HCT116 (cell line): ENCODE measurements around the gene FHDC1.

DNA sequence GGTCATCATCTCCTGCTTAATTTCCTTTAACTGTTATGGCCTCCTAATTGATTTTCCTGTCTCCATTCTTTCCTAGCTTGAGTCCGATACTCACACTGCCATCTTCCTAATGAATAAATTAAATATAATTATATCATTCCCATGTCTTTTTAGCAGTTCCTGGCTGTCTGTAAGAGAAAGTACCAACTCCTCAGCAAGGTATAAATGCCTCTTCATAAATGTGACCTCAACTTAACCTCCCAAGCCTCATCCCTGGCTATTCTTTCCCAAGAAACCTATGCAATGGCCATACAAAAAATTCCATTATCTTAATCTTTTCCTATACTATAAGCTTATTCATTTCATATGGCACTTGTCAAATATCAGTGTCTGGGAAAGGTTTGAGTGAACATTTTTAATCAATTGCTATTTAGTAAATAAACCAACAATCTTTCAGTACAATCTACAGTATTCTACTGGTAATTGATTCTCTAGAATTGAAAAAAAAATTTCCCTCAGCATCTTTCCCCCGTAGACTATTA lies 186.4 kb upstream of the MAB21L2 start:
- RRBS, result no CpG with 5 or more reads among the region's 2 CpGs

GRCh38 chr4:150572508-150573446 lies 9.2 kb upstream of the MAB21L2 start:
- RRBS, result no CpG with 5 or more reads among the region's 5 CpGs

DNA sequence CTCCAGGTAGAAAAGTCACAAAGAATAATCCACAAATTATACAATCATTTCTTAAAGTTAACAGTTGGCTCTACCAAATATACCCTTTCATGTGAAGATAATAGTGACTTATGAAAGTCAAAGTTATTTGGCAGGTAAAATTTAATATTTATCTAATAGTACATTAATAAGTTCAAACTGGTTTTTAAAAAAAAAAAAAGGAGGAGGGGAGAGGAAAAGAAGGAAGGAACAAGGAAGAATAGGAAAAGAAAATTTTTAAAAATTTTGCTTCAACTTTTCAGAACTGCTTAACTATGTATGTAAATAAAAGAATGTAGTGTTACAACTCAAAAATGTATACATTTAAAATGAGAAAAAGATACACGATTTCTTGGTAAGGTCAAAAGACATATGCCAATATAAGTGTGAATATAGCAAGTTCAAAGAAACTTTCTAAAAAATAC lies 6.0 kb upstream of the MAB21L2 start:
- RRBS, result no CpG with 5 or more reads among the region's 1 CpG

DNA sequence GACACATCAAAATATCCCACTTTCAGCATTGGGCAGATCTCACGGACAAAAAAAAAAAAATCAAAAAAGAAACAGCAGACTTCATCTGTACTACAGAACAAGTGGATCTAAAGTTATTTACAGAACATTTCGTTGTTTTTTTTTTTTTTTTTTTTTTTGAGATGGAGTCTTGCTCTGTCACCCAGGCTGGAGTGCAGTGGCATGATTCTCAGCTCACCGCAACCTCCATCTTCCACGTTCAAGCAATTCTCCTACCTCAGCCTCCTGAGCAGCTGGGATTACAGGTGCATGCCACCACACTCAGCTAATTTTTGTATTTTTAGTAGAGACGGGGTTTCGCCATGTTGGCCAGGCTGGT lies 145.0 kb downstream of the MAB21L2 start:
- RRBS, result no CpG with 5 or more reads among the region's 6 CpGs

DNA sequence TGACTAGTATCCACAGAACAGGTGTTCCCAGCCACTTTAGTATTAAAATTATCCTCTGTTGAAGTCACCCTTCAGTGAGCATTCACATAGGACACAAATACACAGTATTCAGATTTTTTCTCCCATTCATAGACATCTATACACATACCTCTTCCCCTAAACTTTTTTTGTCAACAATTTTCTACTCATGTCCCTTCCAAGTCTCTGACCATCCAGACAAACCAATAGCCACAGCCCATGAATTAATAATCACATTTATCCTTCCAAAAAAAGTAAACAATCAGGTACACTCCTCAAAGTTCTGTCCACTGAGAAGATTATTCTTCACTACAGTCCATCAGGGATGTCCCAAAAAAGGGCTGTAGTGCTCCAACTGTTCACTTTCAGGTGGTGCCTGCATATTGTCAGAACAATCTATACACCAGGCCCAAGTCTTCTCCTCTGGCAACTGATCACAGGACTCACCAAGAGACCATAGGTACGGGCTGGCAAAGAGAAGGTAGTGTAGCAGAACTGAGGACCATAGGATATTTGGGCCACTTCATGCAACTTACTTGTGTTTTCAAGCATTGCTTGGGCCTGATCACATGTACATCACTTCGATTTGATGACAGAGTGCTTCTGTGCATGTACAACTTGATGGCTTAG lies 190.0 kb downstream of the MAB21L2 start:
- RRBS, result no CpG with 5 or more reads among the region's 2 CpGs

- RRBS, result no CpG with 5 or more reads among the region's 35 CpGs
Observed at GRCh38 chr4:151015971-151016698, 1.1 kb upstream of the LRBA start.

DNA sequence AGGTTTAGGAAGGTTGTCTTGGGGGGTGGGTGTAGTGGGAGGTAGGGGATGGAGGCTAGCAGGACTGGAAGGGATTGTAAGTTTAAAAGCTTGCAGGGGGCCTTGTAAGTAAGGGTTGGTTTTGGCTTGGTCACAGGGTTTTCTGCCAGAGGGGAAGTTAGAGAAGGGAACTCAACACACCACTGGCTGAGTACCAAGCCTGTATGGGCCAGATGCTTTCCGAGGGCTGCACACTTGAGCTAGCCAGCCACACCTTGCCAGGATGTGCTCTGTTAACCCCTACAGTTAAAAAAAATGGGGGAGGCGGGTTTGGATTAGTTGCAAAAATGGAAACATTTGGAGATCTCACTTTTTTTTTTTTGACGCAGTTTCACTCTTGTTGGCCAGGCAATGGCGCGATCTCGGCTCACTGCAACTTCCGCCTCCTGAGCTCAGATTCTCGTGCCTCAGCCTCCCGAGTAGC lies 1.2 kb upstream of the RPS3A start:
- RRBS, result no CpG with 5 or more reads among the region's 9 CpGs

- RRBS, result no CpG with 5 or more reads among the region's 4 CpGs
Observed at GRCh38 chr4:151184462-151185046, 85.1 kb downstream of the RPS3A start.

DNA sequence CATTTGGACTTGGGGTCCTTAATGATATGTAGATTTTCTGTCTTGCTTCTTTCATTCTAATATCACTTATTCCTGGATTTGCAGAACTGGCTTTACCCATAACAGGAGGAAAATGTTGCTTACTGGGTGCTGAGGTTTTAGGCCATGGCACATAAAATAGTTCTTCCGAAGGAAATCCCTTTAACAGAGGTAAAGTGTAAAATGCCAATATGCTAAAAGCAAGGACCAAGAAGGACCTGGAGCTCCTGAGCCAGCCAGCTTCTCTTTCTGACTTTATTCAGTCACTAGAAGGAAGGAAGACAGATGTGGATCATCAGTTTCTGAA lies 21.0 kb upstream of the GATB start:
- RRBS, result no CpG with 5 or more reads among the region's 1 CpG

- RRBS, result no CpG with 5 or more reads among the region's 4 CpGs
Observed at GRCh38 chr4:152038288-152038787, 277.5 kb upstream of the GATB start.

- RRBS, result no CpG with 5 or more reads among the region's 11 CpGs
Observed at GRCh38 chr4:152258491-152259358, 277.2 kb downstream of the FBXW7 start.

GRCh38 chr4:152534250-152535439 lies 1.2 kb downstream of the FBXW7 start:
- RRBS, result 13% methylated on average over 26 of the region's 52 CpGs

DNA sequence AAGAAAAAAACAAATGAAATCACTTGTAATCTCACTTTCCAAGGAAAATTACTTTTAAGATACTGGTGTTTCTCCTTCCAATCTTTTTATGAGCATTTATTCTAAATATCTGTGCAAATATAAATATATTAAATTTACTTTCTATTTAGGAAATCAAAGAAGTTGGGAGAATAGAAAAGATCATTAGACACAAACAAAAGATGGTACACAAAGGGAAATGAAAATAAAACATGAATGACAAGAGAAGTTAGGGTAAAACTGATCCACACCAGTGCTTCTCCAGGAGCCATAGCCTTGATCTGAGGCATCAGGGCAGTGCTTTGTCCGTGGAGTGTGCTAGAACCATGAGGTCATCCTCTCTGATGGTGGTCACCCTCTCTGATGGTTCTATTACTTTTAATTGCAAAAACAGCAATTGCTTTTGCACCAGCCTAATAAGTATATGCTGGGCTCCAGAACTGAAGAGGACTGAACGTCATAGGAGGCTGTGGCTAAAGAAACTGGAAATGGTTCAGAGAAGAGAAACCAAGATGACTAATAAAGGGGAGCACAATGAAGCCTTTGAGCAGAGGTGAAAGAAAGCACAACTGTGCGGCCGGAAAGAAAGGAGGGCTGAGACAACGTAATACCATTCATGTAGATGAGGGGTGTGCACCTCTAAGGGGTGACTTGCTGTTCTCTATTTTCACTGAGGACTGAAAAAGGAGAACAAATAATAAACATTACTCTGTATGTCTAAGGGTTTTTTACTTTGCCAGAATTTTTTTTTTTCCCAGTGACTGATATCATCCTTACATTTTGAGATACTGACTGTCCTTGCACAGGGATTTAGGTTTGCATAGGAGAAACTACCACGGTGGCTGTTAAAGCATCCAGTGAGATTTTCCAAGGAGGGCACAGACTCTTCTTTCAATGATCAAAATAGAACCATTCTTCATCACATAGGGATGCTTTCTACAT lies 17.0 kb upstream of the TMEM154 start:
- RRBS, result no CpG with 5 or more reads among the region's 6 CpGs

DNA sequence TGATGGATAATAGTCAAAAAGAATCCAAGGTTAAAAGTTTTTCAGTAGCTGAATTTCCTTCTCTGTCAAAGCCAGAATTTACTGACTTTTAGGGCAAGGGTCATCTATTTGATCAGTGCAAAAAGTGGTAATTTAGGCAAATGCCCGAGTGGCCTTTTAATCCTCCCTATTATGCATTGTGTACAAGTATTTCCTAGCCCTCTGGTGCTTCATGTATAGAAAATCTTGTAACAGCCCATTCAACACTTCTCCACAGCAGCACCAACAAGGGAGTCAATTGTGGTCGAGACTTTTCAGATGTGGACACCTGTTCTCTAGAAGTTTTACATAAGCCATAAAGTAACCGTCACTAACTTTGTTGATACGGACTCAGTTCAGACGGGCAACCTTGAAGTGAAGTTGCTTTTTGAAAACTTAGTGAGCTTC lies 51.0 kb upstream of the FHDC1 start:
- RRBS, result no CpG with 5 or more reads among the region's 5 CpGs

DNA sequence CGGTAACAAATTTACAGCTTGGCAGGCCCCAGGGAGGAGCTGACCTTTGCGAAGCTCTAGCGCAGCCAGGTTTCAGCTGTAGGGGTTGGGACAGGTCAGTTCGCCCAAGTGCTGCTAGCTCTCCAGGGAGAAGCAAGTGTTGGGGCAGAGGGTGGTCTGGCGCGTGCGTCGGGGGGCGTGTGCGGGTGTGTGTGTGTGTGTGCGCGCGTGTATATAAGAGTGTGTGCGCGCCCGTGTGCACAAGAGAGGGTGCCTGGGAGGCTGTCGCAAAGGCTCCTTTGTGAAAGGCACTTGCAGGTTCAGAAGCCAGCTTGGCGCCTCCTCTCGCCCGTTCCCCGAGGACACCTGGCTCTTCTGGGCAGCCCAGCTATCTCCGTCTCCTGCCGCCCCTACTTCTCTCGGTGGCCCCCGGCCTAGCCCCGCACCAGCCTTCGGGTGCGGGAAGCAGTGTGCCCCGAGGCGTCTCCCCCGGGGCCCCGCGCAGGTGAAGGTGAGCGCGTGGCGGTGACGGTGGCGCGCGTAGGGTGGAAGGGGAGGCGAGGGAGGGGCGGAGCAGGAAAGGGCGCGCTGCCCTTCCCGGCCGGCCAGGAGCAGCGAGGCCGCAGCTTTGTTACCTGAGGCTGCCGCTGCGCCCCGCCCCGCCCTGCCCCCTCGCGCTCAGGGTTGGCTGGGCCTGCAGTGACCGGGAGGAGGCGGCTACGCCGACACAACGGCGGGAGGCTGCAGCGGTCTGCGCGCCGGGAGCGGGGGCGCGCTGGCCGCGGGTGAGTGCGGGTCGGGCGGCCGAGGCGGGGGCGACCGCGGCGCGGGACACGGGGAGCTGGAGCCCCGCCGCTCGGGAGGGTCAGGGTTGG lies at the start of gene FHDC1:
Gene FHDC1 (plus strand): TSS at position 678 of the 854 bp plus-strand sequence.
- RRBS, result under 1% methylated on average over 22 of the region's 83 CpGs

DNA sequence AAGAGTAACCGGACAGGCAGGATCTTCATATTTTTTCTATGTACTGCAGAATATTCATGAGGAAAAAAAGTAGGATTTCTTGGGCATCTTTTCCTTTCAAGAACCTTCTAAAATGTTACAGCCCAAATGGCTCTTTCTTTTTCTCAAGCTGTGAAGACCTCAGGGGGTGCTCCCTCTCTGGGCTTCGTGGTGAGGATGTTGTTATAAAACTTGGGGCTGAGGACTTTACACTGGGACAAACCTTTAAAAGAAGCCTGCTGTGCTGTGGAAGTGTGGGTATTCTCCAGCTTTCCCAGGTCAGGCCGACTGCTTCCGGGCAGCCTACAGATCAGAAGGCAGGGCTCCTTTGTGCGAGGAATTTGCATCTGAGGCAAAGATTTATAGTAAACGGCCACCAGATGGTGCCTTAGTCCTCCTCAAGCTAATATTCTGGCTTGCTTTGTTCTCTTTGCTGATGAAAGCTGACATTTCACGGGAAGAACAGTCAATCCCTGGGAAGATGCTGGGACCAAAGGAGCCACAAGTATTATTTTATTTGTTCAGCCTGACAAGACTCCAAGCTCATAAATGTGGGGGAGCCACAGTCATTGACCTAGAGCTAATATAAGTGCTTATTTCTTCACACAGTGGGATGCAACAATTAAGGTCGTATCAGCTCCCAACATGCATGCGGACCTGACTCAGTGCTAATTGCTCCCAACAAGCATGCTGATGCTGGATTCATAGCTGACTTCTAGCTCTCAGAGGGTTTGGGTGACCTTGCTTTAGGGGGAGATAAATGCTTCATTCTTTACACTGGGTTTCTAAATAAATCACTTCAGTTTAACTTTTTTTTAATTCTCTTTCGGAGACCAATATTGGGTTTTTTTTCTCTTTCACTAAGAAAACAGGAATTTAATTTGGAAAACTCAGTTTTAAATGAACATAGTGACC lies 120.8 kb upstream of the TRIM2 start:
- RRBS, result no CpG with 5 or more reads among the region's 10 CpGs

GRCh38 chr4:153205633-153206387 lies 1.6 kb downstream of the TRIM2 start:
- RRBS, result no CpG with 5 or more reads among the region's 7 CpGs

GRCh38 chr4:153207494-153207886 lies 3.2 kb downstream of the TRIM2 start:
- RRBS, result no CpG with 5 or more reads among the region's 6 CpGs

DNA sequence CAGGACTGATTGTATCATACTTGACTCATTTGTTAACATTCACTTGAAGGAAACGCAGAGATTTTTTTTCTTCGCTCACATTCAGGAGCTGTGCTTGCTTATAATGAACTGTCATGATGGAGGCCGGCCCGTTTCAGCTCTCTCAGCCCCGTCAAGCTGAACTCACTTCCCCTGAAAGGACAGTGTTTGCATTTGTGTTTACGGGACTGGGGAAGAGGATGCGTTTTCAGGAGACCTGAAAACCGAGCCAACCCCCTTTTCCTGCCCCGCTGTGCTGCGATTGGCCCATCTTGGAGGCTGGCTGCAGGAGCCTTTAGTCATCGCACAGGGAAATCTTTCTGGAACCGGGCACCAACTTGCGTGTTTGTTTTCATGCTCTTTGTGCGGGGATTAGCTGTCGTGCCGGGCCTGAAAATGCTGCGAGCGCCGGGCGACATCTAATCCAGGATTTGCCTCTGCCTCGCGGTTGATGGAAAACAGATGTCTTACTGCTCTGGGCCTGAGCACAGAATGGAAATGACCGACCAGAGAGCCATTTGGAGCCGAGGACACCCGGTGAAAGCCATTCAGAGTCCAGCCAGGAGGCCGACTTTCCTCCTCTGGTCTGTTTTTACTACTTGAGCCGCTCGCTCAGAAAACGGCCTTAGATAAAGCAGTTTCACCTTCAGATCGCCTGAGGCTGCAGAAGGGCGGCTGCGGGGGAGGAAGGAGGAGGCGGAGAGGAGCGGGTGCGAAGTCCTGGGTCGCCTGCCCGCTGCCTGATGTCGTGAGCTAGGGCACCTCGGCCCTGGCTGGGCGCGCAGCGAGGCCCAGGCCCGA lies 18.1 kb downstream of the TRIM2 start:
- RRBS, result 50% methylated on average over 5 of the region's 43 CpGs